Measurements from ENCODE around the genes TMEM54, TRIM62, GJB4 and SMIM12.

DNA sequence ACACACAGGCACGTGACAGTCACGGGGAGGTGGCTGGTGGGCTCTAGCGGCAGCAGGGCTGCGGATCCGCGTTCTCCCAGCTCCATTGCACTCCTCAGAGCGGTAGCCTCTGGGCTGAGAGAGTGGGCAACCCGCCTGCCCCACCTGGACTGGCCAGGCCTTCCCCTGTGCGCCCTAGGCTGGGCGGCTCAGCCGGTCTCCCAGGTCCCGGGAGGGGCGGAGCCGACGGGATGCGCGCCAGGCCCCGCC is 12.0 kb downstream of the KIAA1522 start:
- RRBS = under 1% methylated on average over 7 of the region's 18 CpGs

- RRBS = no CpG with 5 or more reads among the region's 26 CpGs
Measured at GRCh38 chr1:32765426-32766079, 23.9 kb downstream of the KIAA1522 start.

GRCh38 chr1:32871486-32872011 is 837 bp upstream of the FNDC5 start:
- RRBS = no CpG with 5 or more reads among the region's 8 CpGs

DNA sequence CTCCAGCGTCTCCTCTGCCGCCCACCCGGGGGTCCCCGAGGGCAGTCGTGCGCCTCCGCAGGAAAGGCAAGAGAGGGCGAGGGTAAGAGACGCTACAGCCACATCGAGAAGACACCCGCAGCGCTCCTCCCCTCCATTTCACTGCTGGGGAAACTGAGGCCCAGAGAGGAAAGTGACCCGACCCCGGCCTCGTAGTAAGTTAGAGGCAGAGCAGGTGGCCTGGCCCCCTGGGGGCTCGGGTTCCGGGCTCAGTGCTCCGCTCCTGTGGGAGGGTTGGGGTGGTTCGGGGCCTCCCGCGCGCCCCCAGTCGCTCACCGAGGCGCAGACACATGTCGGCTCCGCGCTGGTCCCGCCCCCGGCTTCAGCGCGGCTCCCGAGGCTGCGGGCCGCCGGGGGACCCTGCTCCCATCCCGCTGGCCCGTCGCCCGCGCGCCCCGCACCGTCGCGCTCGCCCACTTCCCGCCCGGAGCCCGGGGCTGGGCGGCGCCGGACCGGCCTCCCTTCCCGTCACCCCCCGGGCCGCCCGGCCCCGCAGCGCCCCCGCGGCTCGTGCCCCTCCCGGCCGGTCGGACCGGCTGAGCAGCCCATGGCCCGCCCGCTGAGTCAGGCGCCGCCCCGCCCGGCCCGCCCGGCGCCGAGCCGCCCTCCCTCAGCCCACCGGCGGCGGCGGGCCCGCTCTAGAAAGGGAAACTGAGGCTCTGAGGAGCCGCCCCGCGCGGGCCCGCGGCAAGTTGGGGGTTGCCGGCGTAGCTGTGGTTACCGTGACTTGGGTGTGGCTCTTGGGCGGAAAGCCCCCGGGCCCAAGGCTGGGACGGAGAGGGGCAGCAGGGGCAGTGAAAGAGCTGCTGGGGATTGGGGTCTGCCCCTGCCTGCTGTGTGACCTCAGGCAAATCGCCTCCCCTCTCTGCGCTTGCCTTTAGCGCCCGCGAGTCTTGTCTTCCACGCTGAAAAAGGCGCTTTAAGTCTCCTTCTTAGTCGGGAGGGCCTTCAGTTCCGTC is at the start of gene TMEM54:
Gene TMEM54 (minus strand): TSS at position 482 of the 998 bp plus-strand sequence.
- RRBS = 2% methylated on average over 48 of the region's 104 CpGs

GRCh38 chr1:33181826-33182507 is at the start of gene TRIM62:
Gene TRIM62, minus strand, starts transcription at chr1:33182043.
- RRBS = under 1% methylated on average over 24 of the region's 43 CpGs

DNA sequence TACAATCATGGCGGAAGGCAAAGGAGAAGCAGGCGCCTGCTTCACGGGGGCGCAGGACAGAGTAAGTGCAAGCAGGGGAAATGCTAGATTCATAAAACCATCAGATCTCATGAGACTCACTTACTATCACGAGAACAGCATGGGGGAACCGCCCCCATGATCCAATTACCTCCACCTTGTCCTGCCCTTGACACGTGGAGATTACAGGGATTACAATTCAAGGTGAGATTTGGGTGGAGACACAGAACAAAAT is 16.8 kb upstream of the ZNF362 start:
- RRBS = no CpG with 5 or more reads among the region's 7 CpGs

- RRBS = no CpG with 5 or more reads among the region's 8 CpGs
Measured at GRCh38 chr1:33265142-33265894, 9.0 kb downstream of the ZNF362 start.

GRCh38 chr1:33320357-33320751 is 544 bp downstream of the A3GALT2 start:
- RRBS = no CpG with 5 or more reads among the region's 4 CpGs

DNA sequence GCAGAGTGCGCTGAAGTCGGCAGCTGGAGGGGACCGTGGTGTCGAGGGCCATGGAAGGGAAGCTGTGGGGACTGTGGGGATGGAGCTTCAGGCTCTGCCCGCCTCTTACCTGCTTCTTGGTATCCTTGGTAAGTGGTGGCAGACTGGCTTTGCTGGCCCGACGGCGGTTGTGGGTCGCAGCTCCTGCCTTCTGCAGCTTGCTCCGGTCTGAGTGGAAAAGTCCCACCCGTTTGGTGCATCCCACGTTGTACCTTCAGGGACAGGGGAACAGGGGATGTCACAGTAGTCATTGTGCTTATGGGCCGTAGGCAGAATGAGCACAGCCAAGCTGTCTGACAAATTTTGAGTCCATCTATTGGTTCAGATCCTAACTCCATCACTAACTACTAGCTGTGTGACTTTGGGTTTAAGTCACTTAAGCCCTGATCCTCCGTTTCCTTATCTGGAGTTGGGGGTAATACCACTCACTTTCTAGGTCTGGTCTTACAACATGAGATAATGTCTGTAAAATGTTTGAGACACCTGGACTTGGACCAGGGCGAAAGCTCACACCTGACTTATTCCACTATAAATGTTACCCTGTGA is 9.2 kb upstream of the A3GALT2 start:
- RRBS = no CpG with 5 or more reads among the region's 15 CpGs

GRCh38 chr1:33339329-33339933 is 18.5 kb upstream of the A3GALT2 start:
- RRBS = no CpG with 5 or more reads among the region's 6 CpGs

GRCh38 chr1:33347606-33348173 is 26.8 kb upstream of the A3GALT2 start:
- RRBS = no CpG with 5 or more reads among the region's 7 CpGs

- RRBS = no CpG with 5 or more reads among the region's 7 CpGs
Measured at GRCh38 chr1:33374017-33375014, 53.4 kb upstream of the A3GALT2 start.

DNA sequence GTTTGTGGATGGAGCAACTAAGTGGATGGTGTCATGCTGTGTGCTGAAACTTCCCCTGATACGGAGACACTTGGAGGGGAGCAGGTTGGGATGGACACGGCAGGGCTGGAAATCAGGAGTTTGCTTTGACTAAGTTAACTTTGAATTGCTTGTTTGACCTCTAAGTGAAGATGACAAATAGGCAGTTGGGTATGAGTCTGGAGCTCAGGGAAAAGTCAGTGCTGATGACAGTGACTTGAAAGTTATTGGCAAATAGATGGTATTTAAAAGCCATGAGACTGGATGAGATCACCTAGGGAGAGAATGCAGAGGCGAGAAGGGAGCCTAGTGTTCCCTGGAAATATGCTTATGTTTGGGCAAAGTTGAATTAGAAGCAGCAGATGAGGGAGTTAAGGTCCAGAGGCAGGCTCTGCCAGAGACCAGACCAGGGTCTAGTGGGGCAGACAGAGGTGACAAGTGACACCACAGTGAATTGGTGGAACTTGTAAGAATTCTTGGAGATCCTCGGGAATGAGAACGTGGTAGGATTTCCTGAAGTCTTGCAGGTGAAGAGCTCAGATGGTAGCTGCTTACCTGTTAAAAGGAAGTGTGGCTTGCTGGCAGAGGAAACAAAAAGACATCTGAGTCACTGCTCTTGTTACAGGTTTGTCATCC is 12.6 kb upstream of the ZSCAN20 start:
- RRBS = no CpG with 5 or more reads among the region's 5 CpGs

DNA sequence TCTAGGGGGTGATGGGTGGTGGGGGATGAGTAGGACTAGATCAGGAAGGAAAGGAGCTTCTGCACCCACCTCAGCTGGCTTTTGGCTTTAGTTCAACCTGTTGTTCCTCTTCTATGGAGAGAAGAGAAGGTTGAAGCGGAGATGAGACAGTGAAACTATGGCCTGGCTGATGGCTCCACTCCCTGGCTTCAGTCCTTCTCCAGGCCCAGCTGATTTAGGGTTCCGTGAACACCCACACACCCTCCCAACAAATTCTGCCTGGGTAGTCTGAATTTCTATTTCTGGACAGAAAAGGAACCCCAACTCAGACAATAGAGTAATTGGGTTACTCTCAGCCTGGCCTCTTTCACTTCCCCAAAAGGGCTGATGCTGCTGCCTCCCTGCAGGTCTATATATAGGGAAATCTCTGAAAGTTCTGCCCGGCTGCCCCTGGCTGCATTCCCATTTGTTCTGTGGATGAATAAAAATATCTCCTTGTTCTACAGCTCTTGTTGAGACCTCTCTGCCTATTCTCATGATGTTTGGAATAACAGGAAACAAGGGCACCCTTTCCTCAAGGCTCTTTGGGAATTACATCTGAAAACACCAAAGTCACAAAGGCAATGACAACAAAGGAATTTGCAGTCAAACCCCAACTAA is 11.5 kb upstream of the ZSCAN20 start:
- RRBS = no CpG with 5 or more reads among the region's 3 CpGs

DNA sequence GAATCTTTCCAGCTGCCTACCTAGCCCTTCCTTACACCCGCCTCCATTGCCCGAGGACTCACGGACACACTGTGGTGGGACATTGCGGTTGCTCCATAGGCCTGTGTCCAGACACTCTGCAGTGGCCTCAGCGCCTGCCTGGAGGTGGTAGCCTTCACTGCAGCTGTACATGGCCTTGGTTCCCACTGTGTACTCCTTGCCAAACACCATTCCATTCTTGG is 99.9 kb downstream of the ZSCAN20 start:
- RRBS = no CpG with 5 or more reads among the region's 5 CpGs

GRCh38 chr1:34684648-34685694 is 69.9 kb upstream of the GJB5 start:
- RRBS = no CpG with 5 or more reads among the region's 8 CpGs

- RRBS = 32% methylated on average over 3 of the region's 7 CpGs
Measured at GRCh38 chr1:34759367-34759859, at the start of gene GJB4. Gene GJB4, plus strand, starts transcription at chr1:34759740.

GRCh38 chr1:34781995-34782487 is 1.0 kb downstream of the GJB3 start:
- RRBS = no CpG with 5 or more reads among the region's 8 CpGs

GRCh38 chr1:34790810-34791577 is 1.8 kb upstream of the GJA4 start:
- RRBS = 45% methylated on average over 2 of the region's 9 CpGs

DNA sequence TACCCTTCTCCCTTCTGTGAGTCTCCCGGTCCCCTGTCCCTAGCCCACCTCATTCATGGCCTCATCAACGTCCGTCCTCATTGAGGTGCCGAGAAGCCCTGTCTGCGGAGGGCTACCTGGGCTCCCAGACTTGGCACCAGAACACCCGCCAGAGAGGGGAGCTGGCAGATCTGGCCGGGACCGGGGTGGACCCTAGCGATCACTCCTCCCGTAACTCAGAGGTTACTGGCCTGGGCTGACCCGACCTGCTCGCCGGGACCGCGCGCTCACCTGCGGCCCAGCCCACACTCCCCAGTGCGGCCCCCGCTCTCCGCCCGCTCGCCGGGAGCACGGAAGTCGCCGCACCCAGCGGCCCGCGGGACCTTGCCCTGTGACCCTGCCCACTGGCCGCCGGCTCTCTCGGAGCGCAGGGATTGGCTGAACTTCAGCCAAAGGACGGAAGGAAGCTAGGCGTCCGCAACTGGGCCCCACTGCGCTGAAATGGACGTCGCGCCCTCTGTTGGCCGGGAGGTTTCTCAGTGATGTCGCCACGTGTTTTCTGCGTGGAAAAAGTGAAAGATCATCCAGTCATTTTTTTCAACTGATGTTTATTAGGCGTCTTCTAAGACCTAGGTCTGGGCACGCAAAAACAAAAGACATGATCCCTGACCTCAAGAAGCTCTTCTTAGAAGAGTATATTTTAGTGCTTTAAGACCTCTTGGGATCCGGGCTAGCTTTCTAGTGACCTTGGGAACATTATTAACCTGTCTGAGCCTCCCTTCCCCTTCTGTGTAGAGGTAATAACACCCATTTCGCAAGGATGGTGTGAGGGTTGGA is at the start of gene SMIM12:
Gene SMIM12 (minus strand): TSS at position 343 of the 816 bp plus-strand sequence.
- RRBS = under 1% methylated on average over 31 of the region's 48 CpGs

Measured in BE2C (cell line).